Spinal cord (tissue), 3 donors: ENCODE data around the gene SECTM1.

DNA sequence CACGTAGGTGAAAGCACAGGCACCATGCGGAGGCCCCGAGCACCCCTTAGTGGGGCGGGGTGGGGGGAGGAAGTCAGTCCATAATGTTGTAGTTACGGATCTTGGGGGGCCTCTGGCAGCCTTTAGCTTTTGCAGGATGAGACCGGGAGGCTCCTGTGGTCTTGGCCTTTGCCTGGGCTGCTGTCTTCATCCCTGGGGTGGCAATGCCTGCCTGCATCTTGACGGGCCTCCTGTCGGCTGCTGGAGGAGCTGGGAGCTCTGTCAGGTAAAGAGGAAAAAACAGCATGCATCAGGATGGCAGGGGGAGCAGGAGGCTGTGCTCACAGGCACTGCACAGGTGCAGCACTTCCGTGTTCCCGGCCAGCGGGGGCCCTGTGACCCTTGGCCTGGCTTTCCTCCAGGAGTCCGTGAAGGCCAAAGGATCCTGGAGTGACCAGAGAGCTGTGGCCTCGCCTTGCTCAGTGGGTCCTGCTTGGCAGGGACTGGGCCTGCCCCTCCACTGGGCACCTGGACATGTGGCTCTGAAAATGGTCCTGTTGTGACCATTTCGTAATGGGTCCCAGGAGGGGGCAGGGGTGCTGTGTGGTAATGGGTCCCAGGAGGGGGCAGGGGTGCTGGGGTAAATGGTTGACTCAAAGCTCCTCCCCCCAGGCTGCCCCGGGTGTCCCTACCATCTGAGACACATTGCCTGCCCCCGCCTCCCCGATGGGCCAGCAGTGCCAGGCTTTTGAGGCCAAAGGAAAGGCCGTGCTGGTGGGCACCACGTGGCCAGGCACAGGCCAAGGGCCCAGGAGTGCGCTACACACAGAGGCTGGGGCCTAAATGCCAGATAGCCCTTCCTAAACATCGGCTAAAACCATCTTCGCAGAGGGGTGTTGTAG lies 3.8 kb upstream of the FASN start:
- PRO-cap: no peak
- RAMPAGE, long total RNA: no peak

GRCh38 chr17:82112817-82113660 lies 15.0 kb upstream of the FASN start:
- PRO-cap: no peak
- RAMPAGE, long total RNA: no peak

- PRO-cap: no peak
- RAMPAGE, long total RNA: no peak
Measured at GRCh38 chr17:82117072-82117432, 19.0 kb upstream of the FASN start.

- PRO-cap: no peak
- RAMPAGE, long total RNA: no peak
Measured at GRCh38 chr17:82152416-82153305, 54.6 kb upstream of the FASN start.

DNA sequence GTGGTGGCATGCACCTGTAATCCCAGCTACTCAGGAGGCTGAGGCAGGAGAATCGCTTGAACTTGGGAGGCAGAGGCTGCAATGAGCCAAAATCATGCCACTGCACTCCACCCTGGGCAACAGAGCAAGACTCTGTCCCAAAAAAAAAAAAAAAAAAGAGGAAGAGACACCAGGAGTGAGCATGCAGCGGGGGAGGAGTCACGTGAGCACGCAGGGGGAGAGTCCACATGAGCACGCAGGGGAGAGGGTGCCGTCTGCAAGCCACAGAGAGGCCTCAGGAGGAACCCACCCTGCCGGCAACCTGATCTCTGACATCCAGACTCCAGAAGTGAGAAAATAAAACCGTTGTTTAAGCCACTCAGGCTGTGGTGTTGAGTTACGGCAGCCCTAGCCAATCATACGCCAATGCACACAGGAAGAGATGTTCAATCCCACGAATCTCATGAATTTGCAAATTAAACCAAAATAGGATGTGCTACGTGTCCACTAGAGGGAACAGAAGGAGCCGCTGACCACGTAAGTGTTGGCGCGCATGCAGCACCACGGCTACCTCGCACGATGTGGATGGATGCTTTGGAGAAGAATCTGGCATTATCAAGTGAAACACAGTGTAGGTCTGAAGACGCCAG lies 42.2 kb downstream of the CCDC57 start:
- PRO-cap: no peak
- RAMPAGE, long total RNA: no peak

- PRO-cap: no peak
- RAMPAGE, long total RNA: no peak
Measured at GRCh38 chr17:82239661-82240813, 11.2 kb downstream of the SLC16A3 start.

DNA sequence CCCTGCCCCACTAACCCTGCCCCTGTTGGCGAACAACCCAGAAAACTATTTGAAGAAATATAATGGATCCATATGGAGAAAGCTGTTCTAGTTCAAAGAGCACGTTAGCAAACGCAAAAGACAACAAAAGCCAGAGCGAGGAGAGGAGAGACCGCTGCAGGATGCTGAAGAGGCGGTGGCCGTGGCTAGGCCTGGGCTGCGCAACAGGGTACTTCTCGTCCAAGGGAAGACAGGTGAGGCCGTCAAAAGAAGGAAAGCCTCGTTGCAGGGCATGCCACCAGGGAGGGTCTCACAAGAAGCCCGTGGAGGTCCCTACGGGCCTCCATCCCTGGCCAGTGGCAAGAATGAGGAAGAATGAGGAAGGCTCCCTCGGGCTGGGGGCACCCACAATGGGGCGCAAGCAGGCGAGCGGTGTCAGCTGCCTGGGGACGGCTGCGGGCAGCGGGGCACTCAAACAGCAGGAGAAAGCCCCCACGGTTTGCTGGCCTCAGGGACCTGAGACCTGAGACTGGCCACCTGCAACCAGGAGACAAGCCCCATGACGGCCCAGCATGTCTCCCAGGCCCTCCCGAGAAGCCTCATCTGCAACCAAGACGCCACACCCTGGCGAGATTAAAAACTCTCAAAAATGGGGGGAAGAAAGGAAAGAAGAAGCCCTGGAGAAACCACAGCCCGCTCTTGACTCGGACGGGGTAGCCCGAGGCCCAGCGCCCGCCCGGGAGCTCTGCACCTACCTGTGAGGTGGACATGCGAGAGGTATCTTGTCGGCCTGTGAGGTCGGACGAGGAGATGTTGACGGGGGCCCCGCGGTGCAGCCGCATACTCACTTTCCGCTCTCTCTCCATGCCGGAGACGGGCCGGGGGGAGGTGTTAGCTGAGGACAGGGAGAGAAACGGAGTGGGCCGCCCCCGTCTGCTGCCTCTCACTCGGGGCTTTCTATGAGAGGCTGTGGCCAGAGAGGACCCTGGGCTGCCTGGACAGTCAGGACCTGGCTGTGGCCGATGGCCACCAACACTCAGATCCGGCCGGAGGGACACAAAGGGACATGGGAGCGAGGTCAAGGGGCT lies 19.6 kb downstream of the SLC16A3 start:
- PRO-cap: no peak
- RAMPAGE, long total RNA: no peak

DNA sequence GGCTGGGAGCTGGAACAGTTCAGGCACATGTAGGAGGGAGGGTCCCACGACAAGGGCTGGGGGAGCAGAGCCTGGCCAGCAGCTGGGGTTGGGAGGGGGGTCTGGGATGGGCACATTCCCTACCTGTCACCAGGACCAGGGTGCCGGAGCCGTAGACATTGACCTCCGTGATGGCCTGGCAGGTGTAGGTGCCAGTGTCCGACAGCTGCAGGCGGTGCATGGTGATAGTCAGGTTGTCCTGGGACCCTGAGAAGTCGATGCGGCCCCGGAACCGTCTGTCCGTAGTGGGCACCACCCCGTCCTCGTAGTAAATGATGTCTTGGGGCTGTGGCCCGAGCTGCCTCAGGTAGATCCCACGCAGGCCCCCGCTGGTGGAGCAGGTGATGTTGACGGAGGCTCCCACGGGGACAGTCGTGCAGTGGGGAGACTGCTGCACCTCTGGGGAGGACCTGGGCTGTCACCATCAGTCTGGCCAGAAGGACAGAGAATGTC lies 818 bp downstream of the CD7 start:
- PRO-cap: no peak
- RAMPAGE, long total RNA: no peak

GRCh38 chr17:82317036-82317372 lies 404 bp downstream of the CD7 start:
- PRO-cap: no peak
- RAMPAGE, long total RNA: no peak

GRCh38 chr17:82333652-82334432 lies at the start of gene SECTM1:
Gene SECTM1 (minus strand): TSS chr17:82333766.
- PRO-cap: no peak
- RAMPAGE, long total RNA: no peak

DNA sequence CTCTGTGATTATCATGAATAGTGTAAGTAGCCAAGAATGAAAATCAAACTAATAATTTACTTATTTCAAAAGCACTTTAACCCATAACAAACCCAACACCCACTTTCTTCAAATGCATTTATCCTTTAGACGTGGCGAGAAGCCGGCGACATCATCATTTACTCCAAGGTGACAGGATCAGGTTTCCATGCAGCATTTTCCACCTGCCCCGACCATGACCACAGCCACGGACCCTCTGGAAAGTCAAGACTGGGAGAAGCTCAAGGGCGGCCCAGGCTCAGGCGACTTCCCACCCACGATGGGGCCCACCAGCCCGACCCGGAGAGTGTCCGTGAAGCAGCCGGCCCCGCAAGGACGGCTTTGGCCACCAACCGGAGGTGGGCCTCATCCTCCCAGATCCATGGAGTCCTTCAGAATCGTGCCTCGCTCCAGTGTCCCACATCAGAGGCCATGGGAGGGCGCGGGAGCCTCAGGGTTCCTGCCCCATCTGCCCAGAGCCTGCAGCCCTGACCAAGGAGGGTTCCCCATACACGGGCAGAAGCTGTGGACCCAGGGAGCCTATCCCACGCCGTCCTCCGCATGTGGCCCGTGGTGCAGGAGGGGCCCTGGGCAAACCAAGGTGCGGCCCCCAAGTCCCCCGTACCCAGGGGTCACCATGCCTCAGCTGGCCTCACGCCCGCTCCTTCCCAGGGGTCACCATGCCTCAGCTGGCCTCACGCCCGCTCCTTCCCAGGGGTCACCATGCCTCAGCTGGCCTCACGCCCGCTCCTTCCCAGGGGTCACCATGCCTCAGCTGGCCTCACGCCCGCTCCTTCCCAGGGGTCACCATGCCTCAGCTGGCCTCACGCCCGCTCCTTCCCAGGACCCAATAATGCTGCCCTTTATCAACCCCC lies 18.8 kb downstream of the UTS2R start:
- PRO-cap: no peak
- RAMPAGE, long total RNA: no peak

- PRO-cap: no peak
- RAMPAGE, long total RNA: no peak
Measured at GRCh38 chr17:82423977-82424522, 5.7 kb upstream of the OGFOD3 start.

DNA sequence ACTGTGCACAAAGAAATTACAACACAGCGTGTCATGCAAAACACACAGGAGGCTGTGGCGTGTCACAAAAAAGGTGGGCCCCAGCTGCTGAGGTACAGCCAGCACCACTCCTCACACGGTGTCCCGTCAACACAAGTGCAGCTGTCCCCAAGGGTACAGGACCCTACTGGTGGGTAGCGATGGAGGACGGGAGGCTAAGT lies 2.6 kb downstream of the CYBC1 start:
- PRO-cap: no peak
- RAMPAGE, long total RNA: no peak

DNA sequence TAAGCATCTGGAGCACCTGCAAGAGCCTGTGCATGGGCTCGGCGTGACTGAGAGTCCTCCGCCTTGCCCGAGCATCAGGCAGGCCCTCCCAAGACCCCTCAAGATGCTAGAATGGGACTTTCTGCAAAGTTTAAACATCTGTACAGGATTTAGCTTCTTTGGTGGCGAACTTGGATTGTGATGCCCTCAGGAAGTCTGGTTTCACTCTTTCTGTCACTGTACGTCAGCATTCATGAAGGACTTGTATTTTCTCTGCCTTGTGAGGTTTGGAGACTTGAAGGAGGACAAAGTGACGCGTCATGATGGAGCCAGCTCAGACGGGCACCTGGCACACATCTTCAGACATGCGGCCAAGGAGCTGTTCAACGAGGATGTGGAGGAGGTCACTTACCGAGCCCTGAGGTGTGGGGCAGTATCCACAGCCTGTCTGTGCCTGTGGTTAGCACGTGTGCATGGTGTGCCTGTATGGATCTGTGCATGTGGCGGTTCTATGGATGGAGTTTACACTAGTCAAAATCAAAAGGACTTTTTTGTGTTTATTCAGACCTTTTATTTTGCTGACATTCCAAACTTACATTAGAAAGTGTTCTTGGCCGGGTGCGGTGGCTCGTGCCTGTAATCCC lies 26.1 kb downstream of the NARF start:
- PRO-cap: no peak
- RAMPAGE, long total RNA: no peak

DNA sequence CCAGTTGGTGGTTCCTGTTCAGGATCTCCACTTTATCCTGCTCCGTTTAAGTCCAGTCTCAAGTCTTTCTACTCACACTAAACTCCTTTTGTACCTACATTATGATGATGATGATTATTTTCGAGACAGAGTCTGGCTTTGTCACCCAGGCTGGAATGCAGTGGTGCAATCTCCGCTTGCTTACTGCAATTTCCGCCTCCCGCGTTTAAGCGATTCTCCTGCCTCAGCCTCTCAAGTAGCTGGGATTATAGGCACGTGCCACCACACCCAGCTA lies 2.3 kb upstream of the FOXK2 start:
- PRO-cap: no peak
- RAMPAGE, long total RNA: no peak

DNA sequence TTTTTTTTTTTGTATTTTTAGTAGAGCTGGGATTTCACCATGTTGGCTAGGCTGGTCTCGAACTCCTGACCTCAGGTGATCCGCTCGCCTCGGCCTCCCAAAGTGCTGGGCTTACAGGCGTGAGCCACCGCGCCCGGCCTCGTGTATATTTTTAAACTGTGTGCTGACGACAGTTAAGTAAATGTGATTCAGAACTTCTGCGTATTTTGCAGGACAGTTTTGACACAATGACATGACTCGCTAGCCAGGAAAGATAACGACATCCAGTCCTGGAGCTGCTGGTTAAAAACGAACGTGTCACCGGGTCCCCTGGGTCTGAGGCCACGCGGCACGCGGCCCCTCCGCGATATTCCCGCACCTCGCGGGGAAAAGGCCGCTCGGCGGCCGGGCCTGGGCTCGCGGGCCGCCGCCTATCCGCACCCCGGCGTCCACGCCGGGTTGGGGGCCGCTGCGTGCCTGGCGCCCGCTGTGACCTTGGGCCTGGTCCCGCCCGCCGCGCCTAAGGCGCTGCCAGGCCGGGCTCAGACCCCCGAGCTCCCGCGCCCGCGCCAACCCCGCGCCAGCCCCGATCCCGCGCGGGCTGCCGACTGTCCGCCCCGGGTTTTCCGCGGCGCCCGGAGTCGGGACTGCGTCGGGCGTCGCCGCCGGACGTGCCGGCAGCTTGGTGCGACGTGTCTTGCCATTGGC lies 455 bp upstream of the FOXK2 start:
- PRO-cap: no peak
- RAMPAGE, long total RNA: no peak

DNA sequence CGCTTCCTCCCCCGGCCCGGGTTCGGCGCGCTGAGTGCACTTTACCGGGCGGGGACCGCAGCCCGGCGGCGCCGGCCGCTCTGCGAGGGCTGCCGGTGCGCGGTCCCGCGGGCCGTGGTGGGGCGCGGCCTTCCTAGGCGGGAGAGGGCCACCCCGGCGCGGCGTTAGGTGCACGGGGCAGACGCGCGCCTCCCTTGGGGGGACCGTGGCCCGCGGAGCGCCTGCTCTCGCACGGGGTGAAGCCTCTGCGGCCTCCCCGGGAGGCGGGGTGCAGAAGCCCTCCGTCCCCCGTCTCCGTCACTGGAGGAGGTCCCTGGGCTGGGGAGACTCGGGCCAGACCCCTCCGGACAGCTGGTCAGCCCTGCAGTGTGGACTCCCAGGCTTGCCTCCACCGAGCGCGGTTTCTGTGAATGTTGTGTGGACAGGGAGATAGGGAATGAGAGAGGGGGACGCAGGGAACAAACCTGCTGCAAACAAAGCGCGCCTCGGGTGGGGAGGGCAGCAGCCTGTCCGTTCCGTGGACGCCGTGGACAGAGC lies 604 bp downstream of the TBCD start:
- PRO-cap: no peak
- RAMPAGE, long total RNA: no peak

DNA sequence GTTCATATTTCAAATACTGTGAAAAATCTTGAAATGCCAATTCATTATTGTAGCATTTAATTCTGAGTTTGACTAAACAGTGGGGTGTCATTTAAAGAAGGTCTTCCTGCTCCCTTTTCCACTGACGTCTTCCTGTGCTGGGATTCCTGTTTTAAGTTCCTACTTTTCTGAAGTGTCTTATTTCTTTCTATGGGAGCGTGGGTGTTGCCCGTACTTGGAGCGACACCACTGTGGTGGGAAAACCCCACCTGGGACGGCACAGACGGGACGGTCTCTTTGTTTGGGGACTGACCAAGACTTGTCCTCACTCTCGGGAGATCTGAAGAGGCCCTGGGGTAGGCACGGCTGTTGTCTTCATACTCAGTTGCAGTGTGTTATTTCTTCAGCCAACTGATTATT lies 25.7 kb downstream of the ZNF750 start:
- PRO-cap: no peak
- RAMPAGE, long total RNA: no peak

GRCh38 chr17:82830034-82830922 lies 9.5 kb downstream of the ZNF750 start:
- PRO-cap: no peak
- RAMPAGE, long total RNA: no peak

- PRO-cap: no peak
- RAMPAGE, long total RNA: no peak
Measured at GRCh38 chr17:82844894-82846048, 5.4 kb upstream of the ZNF750 start.